ENCODE data around the genes SH3BGRL2 and PGM3.

- PRO-cap, 8 experiments: no peak in any of the 8 experiments
Measured at GRCh38 chr6:79630659-79631382, at the start of gene SH3BGRL2. TSS of gene SH3BGRL2 (plus strand) at chr6:79631329.

DNA sequence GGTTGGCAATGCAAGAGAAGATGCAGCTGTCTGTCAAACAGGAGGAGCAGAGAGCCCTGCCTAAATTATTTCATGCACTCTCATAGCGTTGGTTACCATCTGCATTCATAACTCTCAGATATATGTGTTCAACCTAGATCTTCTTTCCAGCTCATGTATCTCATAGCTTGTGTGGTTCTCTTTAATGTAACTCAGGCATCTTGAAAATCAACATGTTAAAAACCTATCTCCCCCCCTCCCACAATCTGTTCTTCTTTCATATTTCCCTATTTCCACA lies 6.6 kb upstream of the ELOVL4 start:
- PRO-cap, 8 experiments: no peak in any of the 8 experiments

DNA sequence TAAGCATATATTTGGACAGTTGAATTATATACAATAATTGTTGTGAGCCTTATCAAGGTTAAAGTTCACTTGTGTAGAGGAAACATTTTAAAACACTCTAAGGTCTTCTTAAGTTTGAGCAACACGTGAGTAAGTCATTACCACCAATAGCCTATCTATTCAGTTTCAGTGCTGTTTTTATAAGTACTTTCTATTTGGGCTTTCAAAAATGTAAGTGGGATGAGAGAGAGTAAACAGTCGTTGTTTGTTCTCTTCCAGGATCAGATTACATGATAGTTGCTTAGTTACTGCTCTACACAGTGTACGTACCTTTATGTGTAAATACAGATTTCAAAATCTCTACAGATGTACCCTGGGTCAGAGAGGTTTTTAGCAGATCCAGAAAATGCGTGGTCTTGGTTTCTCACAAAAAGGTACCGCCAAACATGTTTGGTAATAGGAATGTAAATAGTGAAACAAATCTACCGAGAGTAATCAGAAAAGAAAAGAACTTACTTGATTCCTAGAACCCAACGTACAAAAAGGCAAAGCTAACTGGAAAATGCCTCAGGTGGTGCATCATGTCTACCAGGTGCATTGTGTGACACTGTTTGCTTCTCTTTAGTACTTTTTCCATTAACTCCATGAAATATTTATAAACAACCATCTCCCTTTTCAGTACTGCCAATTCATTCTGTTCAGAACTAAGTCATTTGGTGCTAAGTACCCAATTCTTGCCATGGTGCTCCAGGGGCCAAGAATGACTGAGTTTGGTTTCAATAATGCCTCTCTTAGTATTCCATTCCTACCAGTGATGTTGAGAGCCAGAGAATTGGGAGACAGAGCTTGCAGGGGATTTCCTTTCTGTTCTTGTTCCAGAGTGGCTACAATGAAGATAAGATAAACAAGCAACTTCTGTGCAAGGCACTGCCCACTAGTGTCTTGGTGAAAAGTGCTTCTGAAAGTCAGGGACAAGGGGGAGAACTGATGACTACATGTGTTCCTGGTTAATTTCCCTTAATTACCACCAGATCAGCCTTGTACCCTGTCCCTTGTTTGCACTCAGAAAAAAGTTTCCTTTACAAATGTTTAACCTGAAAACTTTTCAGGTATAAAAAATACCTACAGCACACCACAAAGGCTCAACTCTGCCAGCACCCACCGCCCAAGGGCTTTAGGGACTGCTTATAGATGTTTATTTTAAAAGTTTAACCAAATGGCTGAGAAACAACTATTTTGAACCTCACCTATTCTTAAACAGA lies 421.4 kb downstream of the BCKDHB start:
- PRO-cap, 8 experiments: no peak in any of the 8 experiments

- PRO-cap, 8 experiments: no peak in any of the 8 experiments
Measured at GRCh38 chr6:81750456-81750996, 2.0 kb downstream of the TENT5A start.

DNA sequence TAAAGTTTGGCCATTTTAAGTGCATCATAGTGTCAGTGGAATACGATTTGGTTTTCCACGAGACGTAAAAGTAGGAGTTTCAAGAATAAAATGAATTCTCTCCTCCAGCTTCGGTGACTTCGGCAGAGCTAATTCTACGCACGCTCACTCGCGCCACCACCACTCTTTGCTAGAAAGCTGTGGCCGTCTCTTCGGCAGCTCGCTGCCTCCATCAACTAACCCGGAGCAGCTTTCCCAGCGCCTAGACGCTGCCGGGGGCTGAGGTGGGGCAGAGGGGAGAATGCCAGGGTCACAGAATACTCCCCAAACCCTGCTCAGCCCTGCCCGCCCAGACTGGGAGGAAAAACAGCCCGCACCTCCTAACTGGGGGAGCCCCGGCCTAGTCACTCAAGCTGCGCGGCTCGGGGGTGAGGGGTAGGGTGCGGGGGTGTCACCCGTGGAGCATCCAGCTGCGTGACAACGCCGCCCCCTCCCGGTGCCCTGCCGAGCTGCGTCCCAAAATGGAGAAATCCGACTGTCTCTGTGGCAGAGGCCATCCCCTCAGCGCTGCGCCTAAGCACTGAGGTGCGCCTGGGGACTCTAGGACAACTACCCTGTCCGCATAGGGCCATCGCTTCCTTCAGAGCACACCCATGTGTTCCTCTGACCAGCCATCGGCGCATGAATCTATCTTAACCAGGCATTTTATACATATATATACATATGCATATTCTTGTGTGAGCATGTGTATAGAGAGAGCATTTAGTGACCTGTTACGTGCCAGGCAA lies 1.3 kb upstream of the TENT5A start:
- PRO-cap, 8 experiments: peak in 8 of 8 experiments; most common plus-strand start position 393 of the sequence (in 2); most common minus-strand start position 388 of the sequence (in 6)

GRCh38 chr6:81891903-81892362 lies 139.5 kb upstream of the TENT5A start:
- PRO-cap, 8 experiments: no peak in any of the 8 experiments

DNA sequence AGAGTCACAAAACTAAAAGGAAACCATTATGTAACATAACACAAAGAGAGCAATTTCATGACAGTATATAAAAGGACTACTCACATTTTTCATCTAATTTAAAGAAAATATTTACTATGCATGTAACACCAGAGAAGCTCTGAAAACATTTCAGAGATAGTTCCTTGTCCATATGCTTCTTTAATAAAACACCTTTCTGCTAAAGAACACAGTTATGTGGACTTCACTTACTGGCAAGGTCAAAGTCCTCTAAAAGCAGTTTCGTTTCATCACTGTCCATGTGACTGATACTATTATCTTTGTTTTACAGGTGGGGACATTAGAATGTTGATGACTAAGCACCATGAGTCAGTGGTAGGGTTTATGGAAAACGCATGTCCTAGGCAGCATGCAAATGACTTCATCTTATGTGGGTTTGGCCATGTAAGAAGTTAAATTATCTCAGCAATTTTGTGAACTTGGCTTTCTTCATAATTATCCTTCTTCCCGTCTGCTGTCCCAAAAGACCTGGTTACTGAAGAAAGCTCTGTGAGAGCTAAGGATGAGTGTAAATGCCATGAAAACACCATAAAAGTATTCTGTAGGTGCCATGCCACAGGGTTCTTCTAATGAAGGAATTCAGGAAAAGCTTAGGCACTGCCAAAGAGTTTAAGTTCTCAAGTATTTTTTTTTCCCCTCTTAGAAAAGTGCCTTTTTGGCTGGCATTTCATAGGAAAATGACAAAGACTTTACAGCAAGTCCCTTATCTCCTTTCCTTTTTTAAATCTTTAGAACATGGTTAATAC lies 185.9 kb upstream of the TENT5A start:
- PRO-cap, 8 experiments: no peak in any of the 8 experiments

DNA sequence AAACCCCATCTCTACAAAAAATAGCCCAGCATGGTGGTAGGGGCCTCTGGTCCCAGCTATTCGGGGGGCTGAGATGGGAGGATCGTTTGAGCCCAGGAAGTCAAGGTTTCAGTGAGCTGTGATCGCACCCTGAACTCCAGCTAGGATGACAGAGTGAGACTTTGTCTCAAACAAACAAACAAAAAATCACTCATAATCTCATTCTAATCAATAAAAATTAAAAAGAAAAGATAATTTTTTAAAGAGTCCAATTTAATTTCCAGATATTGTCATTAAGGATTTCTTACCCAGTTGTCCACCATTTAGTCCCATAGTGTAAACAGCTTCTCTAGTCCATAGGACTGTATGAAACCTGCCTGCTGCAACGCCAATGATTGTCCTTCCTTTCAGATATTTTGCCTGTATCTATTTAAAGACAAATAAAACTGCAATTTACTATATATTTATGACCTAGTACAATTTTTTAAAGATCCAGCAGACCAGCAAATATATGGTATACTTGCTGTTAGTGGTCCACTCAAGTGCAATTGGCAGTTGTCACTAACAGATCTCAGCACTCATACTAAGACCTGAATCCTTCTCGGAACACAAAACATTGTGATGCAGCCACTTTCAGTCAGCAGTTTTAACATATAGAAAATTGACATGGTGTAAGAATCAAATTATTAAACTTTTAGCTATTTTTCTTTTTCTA lies 23.6 kb downstream of the IBTK start:
- PRO-cap, 8 experiments: no peak in any of the 8 experiments

DNA sequence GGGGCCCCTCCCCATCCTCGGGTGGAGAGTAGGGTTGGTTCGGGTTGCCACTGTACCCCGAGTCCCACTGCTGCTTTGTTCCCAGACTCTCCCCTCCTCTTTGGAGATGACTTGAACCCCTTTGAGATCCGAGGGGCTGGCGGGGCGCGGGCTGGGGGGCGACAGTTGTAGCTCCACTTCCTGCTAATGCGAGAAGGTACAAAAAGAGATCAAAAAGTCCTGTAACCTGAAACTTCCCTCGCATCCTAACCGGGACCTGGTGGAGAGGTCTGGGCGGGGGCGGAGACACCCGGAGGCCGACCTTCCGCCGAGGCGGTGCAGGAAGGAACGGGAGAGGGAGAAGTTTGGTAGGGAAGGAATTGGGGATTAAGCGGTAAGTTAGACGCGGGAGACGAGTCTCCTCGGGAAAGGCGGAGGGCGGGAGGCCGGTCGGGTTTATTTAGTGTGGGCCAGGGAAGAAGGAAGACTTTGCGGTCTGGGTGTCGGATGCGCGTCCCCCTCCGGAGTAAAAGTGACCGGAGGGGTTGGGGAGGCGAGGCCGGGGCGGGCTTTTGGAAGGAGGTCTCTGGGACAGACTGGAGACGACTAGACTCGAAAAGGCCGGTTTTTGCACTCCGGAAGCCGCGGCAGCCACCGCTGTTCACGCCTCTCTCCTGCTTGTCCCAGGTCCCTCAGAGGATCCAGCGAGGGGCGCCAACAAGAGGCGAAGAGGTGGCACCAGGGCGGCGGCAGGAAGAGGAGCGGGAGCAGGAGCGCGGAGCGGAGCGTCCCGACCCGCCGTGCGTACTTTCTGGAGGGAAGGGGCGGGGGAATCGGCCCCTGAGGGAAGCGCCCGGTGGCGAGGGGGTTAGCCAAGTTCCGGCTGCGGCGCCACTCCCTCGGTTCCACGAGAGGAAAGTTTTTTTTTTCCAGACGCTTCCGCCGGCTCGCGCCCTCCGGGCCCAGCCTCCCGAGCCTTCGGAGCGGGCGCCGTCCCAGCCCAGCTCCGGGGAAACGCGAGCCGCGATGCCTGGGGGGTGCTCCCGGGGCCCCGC lies 657 bp downstream of the TPBG start:
- PRO-cap, 8 experiments: no peak in any of the 8 experiments

GRCh38 chr6:83085121-83085980 lies 17.9 kb downstream of the DOP1A start:
- PRO-cap, 8 experiments: no peak in any of the 8 experiments

GRCh38 chr6:83192413-83193520 lies at the start of gene PGM3:
TSS of gene PGM3 (minus strand) at chr6:83193265.
- PRO-cap, 8 experiments: peak in 8 of 8 experiments; most common plus-strand start chr6:83193385 (in 6); most common minus-strand start chr6:83193250 (in 4)

GRCh38 chr6:83222264-83222463 lies 29.0 kb downstream of the RWDD2A start:
- PRO-cap, 8 experiments: peak in 5 of 8 experiments; most common plus-strand start chr6:83222346 (in 5)

DNA sequence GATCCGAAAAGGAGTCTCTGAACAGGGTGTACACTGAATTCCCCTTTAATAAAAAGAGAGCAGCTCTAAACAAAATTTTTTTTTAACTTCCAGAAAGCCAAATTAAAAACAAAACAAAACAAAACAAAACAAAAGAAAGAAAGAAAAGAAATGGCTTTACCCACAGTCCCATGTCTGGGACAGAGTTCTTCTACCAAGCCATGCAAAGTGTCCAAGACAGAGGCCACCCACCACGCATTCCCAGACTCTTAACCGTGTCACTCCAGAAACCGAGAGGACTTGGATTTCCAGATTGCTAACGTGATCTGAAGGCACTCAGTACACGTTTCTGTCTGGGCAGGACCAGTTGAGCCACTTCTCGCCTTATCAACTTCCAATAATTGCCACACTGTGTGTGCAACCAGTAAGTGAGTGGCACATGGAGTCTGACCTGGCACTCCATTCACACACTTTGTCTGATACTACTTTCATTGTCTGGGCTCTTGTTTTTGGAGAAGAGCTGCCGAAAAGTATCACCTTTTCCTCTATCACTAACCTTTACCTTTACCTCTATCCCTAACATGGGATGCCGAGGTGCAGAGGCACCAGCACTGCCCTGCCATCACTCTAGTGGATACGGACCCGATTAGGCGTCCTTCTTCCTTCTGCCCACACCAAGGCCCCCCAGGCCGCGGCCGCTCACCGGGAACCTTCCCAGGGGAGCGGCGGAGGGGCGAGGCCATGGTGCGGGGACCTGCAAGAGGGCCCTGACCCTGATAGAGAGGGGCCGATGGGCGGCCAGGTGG lies 581 bp downstream of the ME1 start:
- PRO-cap, 8 experiments: no peak in any of the 8 experiments

- PRO-cap, 8 experiments: no peak in any of the 8 experiments
Measured at GRCh38 chr6:84763054-84764115, 1.0 kb downstream of the TBX18 start.

- PRO-cap, 8 experiments: peak in 1 of 8 experiments; most common plus-strand start chr6:85061898 (in 1)
Measured at GRCh38 chr6:85061721-85062177, 297.4 kb upstream of the TBX18 start.

DNA sequence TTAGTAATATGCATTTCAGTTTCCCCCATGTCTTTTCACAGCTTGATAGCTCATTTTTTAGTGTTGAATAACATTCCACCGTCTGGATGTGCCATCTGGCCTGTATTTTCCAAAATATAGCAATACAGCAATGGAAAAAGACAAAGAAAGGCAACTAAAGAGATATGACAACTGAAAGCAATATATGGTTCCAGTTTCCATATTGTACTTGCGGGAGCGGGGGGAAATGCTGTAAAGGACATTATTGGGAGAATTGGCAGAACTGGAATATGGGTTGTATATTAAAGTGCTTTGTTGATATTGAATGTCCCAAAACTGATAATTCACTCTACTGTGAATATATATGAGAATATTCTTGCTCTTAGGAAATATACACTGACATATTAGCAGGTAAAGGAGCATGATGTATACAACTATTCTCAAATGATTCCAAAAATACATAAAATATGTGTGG lies 166.3 kb upstream of the NT5E start:
- PRO-cap, 8 experiments: no peak in any of the 8 experiments

DNA sequence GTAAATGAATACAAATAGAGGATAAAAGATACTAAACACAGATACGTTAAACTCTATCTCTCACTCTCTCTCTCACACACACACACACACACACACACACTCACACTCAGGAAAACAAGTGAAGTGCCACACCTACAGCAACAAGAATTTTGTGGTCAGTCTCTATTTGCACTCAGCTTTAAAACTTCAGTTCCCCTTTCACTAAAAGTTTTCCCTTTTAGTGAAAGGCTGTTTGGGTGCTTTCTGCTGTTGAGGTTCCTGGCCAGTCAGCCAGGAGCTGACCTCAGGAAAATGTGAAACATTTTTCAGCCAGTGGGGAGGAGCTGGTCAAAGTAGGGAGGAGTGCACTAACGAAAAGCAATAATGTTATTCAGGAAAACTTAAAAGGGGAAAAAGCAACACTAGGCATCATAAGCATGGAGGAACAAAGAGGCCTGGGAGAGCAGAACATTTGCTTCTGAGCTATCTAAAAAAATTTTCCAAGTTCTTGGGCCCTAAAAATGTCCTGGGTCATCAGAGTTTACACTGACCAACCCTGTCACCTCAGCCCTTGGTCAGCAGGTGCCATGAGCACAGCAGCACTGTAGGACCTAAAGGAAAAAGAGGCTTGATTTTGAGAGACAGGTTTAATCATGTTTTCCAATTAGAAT lies 30.7 kb upstream of the NT5E start:
- PRO-cap, 8 experiments: no peak in any of the 8 experiments

- PRO-cap, 8 experiments: peak in 6 of 8 experiments; most common plus-strand start chr6:85449732 (in 6)
Measured at GRCh38 chr6:85449654-85449775, 368 bp upstream of the NT5E start.

DNA sequence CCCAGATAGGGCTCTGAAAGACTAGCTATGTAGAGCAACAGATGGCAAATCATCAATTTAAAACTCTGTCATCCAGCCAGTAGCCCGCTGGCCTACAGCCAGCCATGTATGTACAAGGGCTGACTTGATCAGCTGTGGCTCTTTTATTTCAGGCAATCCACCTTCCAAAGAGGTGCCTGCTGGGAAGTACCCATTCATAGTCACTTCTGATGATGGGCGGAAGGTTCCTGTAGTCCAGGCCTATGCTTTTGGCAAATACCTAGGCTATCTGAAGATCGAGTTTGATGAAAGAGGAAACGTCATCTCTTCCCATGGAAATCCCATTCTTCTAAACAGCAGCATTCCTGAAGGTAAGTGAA lies 35.2 kb downstream of the NT5E start:
- PRO-cap, 8 experiments: no peak in any of the 8 experiments

DNA sequence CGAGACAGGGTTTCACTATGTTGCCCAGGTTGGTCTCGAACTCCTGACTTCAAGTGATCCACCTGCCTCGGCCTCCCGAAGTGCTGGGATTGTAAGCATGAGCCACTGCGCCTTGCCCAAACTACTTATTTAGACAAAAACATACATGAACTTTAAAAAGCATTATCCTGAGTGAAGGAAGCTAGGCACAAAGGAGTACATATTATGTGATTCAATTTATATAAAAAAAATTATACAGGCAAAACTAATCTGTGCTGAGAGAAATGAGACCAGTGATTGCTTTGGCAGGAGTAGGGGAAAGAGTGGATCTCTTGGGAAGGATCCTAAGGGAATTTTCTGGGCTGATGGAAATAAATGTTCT lies 47.8 kb downstream of the SNX14 start:
- PRO-cap, 8 experiments: no peak in any of the 8 experiments

Data from peripheral blood mononuclear cell (primary cell).